Endodermal cell (in vitro differentiated cells): Measurements from ENCODE around the gene ANXA3.

- PRO-cap: no peak
Observed at GRCh38 chr4:76691614-76692514, 206.1 kb downstream of the SOWAHB start.

GRCh38 chr4:76692515-76692822 lies 205.5 kb downstream of the SOWAHB start:
- PRO-cap: no peak

- PRO-cap: no peak
Observed at GRCh38 chr4:77012705-77013449, 62.9 kb downstream of the CCNI start.

GRCh38 chr4:77104600-77105500 lies 29.1 kb upstream of the CCNI start:
- PRO-cap: no peak

- PRO-cap: no peak
Observed at GRCh38 chr4:77605434-77605646, 280 bp upstream of the CXCL13 start.

GRCh38 chr4:77806468-77807100 lies 12.6 kb downstream of the CNOT6L start:
- PRO-cap: no peak

DNA sequence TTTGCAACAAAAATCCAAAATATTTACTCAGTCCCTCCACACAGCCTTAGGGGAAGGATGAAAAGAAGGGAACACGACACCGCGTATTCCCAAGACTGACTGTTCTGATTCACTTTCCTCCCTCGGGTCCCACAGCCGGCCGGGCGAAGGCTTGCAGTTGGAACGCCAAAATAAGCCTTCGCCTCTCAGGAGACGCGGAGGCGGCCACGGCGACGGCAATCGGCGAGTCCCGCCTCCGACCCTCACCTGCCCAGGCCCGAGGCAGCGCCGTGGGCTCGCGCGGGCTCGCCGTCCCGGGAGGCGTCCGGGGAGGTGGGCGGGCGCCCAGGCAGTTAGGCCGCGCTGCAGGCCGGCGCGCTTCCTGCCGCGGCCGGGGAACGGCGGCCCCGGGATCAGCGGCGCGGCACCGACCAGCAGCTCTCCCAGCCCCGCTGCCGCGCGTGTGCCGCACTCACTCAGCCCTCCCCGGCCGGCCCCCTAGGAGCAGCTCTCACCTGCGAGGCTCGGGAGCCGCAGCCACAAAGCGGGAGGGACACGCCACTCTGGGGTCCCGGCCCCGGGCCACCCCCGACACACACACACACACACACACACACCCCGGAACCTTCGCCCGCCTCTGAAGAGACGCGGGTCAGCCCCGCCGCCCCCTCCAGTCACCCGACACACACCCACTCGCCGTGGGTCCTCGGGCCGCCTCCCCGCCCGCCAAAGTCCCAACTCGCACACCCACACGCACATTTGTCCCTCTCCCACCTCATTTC lies 508 bp downstream of the CNOT6L start:
- PRO-cap: unidirectional peak, plus-strand start at position 112 of the sequence; bidirectional peak, plus-strand start at position 331 of the sequence, minus-strand start at position 254 of the sequence; bidirectional peak, plus-strand start outside the sequence, minus-strand start at position 680 of the sequence

DNA sequence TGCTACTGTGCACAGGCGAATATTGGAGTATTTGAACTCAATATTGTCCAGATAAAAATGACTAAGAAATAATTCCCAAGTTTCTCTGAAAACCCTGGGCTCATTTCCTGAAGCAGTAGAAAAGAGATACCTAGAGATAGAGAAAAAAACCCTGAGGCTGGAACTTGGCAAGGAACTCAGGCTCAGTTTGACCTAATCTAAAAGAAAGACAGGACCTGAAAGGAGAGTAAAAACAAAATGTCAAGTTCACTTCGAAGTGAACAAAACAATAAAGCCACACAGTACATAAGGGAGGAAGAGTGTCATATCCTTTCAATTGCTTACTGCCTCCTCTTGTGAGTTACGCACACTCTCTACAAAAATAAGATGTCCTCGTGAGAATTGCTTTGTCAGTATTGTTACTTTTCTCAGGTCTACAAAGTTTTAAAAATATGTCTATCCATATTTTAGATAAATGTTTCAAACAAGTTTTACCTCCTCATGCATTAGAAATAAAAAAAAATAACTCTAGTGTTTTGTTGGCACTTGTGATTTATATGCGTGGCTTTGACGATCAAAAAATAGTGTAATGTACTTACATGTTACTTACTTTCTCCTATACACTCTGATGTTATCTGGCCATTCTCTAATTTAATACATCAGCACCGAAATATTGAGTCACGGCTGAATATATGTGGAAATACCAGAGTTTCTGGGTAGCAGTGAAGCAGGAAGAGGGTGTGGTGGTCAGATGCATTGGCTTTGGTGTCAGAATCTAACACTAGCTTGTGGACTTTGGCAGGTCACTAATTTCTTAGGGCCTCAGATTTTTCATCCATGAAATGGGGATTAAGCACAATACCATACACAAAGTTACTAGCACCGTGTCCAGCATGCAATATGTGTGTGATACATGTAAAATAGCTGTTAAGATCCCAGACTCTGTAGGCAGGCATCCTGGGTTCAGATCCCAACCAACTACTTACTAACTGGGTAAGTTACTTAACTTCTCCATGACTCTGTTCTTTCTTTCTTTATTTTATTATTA lies 8.1 kb upstream of the MRPL1 start:
- PRO-cap: no peak

DNA sequence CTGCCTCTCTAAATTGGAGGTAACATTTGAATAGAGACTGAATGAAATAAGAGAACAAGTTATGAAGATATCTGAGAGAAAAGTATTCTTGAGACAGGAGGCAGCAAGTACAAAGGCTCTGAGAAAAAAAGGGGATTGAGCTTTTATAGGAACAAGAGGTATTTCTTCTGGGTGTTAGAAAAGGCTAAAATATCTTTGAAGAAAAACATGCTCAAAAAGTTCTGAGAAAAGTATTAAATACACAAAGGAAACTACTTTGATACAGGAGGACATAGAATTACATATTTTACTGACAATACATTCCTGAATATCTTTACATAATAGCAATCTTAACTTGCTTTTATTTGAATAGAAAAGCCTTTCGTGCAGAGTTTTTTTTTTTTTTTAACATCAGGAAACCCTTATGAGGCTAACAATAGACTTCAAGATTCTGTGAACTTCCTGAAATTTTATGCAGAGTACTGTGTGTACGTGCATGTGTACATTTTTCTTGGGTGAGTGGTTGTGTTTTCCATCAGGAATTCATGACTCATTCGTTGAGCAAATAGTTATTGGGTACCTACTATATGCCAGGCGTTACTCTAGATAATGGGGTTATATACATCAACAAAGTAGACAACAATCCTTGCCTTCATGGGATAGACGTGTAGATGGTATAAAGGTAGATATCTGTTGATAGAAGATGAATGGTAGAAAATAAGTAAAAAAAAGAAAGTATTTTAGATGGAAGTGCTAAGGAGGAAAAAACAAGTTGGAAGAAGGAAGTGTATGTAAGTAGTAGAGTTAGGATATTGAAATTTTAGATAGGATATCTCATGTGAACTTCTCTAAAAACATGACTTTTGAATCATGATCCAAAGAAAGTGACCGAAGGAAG lies 59.0 kb downstream of the MRPL1 start:
- PRO-cap: no peak

DNA sequence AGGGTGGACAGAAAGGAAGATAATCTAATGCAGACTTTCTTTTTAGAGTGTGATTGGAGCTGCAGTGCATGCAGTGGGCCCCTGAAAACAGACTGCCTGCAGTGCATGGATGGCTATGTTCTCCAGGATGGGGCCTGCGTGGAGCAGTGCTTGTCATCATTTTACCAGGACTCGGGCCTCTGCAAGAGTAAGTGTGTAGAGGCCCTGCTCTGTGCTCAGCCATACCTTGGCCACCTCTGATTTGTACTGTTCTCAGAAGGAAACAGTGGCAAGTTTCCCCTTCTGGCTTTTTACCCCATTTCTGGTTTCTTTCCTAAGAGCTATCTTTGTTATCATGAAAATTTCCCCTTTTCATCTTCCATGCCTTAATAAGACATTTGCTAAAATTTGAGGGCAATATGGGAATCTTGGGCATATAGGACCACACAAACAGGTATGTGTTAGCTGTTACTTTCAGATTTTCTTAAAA lies 178.9 kb upstream of the ANXA3 start:
- PRO-cap: no peak

- PRO-cap: no peak
Observed at GRCh38 chr4:78551189-78551508, 421 bp upstream of the ANXA3 start.

DNA sequence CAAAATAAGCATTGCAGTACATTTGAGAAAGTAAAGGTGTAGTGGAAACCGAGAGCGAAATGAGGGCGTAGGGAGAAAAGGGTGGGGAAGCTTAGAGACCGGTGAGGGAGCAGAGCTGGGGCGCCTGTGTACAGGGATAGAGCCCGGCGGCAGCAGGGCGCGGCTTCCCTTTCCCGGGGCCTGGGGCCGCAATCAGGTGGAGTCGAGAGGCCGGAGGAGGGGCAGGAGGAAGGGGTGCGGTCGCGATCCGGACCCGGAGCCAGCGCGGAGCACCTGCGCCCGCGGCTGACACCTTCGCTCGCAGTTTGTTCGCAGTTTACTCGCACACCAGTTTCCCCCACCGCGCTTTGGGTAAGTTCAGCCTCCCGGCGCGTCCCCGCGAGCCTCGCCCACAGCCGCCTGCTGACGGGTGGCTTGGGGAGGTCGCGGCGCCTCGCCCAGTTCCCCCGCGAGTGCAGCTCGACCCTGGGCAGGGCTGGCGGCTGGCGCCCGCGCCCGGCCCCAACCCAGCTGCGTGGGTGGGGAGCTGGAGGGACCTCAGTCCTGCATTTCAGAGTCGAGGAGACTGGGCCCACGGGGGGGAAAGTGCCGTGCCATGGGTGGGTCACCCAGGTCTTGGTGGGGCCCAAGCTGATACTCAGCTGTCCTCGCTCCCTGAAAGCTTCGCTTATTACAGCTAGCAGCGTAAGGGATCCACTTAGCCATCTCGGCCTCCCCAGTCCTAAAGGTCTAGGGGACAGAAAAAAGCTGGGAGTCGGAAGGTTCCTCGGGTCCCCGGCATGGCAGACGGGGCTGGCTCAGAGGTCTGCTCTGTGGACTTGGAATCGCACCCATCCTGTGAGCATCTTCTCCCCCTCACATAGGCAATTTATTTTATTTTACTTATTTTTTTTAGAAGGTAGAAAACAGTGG lies at the start of gene ANXA3:
Gene ANXA3, plus strand, starts transcription at position 262 of the 912 bp plus-strand sequence.
- PRO-cap: bidirectional peak, plus-strand start at position 199 of the sequence, minus-strand start at position 322 of the sequence; bidirectional peak, plus-strand start at position 785 of the sequence, minus-strand start at position 839 of the sequence

GRCh38 chr4:78779184-78779819 lies 3.2 kb downstream of the BMP2K start:
- PRO-cap: no peak

DNA sequence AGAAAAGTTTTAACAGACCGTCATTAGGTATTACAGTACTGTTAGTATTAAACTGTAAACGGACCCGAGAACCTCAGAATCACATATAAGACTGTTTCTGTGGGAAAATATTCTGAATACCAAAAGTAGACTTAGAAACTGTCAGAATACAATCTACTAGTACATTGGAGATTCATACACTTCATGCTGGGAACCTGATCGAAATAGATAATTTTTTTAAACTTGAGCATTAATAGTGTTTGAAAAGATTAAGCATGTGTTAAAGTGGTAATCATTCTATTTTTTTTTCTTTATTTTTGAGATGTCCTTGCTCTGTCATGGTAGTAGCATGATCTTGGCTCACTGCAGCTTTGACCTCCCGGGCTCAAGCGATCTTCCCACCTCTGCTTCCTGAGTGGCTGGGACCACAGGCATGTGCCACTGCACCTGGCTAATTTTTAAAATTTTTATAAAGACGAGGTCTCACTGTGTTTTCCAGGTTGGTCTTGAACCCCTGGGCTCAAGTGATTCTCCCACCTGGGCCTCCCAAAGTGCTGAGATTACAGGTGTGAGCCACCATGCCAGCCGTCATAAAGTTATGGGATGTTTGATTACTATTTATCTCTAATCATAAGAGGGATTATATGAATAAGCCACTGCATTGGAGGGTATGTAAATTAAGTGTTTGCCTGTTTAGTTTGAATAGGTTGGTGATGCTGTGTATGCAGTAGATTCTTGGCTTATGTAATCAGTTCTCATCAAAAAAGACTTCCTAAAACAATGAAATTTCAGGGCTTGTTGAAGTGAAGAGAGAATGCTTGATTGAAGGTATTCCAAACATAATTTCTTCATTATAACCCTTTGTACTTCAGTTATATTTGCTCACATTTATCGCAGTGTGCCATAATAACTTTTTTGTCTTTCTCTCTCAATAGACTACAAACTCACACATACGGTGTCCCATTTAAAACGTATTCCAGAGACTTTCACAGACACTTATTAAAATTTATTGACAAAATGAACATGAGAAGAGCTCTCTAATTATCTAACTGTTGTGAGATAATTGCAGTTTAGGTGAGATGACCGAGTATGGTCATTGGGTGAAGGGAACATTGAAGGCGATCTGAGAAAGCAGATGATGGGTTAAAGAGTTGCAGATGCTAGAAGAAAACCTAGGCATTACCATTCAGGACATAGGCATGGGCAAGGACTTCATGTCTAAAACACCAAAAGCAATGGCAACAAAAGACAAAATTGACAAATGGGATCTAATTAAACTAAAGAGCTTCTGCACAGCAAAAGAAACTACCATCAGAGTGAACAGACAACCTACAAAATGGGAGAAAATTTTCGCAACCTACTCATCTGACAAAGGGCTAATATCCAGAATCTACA lies 18.6 kb downstream of the BMP2K start:
- PRO-cap: no peak

GRCh38 chr4:78845237-78845677 lies 69.1 kb downstream of the BMP2K start:
- PRO-cap: no peak

GRCh38 chr4:78886553-78887698 lies 52.3 kb downstream of the PAQR3 start:
- PRO-cap: no peak

- PRO-cap: no peak
Observed at GRCh38 chr4:79744065-79744604, 328.9 kb downstream of the ANTXR2 start.

DNA sequence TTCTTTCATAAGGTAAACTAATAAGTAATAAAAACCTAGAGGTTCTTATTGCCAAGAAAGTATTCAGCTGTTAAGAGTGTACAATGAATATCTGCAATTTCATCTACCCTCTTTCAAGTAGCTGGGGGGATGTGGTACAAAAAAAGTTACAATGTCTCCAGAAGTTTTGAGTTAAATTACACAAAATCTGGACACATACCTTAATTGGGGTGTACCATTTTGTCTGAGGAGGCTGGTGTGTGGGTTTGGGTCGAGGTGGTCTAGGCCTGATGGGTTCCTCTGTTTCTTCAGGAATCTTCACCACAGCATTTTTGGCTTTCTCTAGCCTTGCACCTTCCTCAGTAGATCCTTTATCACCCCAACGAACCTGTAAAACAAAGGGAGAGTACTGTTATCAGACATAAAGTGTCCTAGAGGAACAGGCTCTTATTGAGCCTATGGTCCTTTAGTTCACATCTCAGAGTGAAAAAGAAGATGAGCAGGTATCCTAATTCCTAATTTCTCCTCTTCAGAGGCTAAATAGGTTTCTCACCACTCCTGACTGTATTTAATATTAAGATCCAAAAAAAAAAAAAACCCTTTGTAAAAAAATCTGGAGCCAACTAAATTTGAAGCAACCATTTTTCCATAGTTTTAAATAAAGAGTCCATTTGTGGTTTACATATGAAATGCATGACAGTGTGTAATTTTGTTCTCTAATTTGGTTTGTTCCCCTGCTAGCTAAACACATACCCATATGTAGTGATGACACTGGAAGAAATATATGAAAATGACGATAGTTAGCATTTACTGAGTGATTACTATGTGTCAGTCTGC lies 95.0 kb downstream of the ANTXR2 start:
- PRO-cap: no peak

- PRO-cap: no peak
Observed at GRCh38 chr4:80036845-80037548, 36.0 kb downstream of the ANTXR2 start.

- PRO-cap: no peak
Observed at GRCh38 chr4:80201558-80202569, 4.6 kb downstream of the PRDM8 start.